Sigmoid colon (tissue), 4 donors: ENCODE measurements around a stretch of chr5.

GRCh38 chr5:37671973-37672646 is 167.7 kb downstream of the GDNF start:
- PRO-cap, result no peak
- RAMPAGE, long total RNA, 4 experiments, result no peak in any of the 4 experiments

- PRO-cap, result no peak
- RAMPAGE, long total RNA, 4 experiments, result no peak in any of the 4 experiments
These were observed 128.4 kb downstream of the EGFLAM start for GRCh38 chr5:38386718-38387116.

- PRO-cap, result no peak
- RAMPAGE, long total RNA, 4 experiments, result no peak in any of the 4 experiments
These were observed 38.7 kb upstream of the LIFR start for GRCh38 chr5:38594882-38595739.

GRCh38 chr5:38800383-38800848 is 45.4 kb upstream of the OSMR start:
- PRO-cap, result no peak
- RAMPAGE, long total RNA, 4 experiments, result no peak in any of the 4 experiments

DNA sequence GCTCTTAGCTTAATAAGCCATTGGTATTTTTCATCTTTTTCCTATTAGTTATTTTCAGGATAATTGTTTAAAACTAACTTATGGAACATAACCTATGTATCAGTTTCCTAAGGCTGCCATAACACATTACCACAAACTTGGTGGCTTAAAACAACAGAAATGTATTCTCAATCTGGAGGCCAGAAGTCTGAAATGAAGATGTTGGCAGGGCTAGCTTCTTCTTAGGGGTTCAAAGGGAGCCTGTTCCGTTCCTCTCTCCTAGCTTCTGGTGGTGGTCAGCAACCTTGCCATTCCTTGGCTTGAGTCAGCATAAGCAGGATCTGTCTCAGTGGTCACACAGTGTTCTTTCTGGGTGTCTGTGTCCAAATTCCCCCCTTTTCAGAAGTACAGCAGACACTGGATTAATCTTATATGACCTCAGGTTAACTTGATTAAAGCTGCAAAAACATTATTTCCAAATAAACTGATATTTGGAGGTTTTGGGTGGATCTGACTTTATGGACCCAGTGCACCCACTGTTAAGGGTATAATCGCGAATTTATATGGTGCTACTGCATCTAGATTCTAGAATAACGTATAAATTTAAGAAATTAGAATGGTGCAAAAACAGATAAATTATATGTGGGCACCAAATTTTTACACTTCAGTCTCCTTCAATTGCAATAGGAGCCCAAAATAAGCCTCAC is 2.1 kb upstream of the OSMR start:
- PRO-cap, result no peak
- RAMPAGE, long total RNA, 4 experiments, result no peak in any of the 4 experiments

DNA sequence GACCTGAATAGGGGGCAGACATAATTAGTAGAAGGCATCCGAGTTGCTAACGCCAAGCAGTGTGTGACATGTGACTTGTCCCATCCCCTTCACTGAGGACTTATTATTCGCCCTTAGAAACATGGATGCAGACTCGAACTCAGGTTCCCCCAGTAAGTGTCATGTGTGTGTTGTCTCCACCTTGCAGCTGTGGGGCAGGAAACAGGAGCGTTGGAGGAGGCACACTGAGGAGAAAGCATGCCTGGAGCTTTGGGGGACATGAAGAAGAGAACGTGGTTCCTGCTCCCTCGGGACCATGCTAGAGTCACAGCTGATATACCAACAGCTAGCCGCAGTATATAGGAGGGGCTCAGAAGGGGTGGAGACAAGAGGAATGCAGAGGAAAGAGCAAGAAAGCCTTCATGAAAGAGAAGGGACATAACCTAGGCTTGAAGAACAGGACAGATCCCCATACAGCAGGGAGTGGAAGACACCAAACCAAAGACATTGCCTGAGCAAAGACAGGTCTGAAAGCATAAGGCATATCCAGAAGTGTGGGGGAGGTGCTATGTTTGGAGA is 34.4 kb downstream of the OSMR start:
- PRO-cap, result no peak
- RAMPAGE, long total RNA, 4 experiments, result no peak in any of the 4 experiments

- PRO-cap, result no peak
- RAMPAGE, long total RNA, 4 experiments, result no peak in any of the 4 experiments
These were observed 45.6 kb downstream of the OSMR start for GRCh38 chr5:38891249-38892043.

DNA sequence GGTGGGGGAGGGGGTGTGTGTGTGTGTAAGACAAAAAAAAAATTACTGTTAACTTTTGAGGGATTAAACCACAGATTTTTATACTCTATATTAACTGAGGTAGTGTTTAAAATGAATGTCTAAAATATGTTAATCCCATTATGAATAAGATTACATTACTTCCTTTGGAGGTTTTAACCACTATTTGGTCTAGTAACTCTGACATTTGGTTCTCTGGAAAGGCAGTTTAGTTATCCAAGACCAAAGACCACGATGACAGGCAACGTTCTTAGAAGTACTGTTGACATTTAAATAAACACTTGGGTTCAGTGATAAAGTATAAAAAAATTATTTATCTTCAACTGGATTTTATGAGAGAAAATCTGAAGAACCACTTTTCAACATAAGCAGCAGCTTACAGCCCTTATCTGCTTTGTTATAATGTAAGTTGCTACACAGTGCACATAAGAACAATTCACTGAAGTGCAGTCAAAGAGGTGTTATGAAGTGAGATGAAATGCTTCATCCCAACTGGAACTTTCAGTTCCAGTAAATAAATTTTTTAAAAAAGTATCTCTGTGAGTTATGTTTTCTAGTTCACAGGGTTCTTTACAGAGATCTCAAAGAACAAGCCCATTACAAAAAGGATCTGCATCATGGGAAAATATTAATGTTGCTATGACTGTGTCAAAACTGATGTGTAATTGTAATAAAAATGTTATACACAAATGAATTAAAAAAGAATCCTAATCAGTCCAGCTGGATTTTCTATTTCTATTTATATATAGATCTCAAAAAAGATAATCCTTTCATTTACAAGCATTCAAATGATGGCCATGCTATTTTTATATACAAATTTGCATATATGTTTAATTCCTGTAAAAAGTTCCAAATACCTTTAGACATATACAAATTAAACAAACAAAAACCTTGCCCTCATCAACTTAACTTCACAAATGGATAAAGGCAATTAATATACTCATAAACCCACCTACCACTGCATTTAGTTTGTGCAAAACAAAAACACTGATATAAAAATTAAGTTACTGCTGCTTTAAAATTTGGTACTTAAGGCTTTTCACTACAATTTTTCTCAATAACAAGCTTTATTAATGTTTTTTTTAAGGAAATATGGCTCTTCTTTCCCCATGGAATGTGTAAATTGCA is 94.8 kb downstream of the OSMR start:
- PRO-cap, result no peak
- RAMPAGE, long total RNA, 4 experiments, result no peak in any of the 4 experiments

- PRO-cap, result no peak
- RAMPAGE, long total RNA, 4 experiments, result no peak in any of the 4 experiments
These were observed 112.9 kb downstream of the OSMR start for GRCh38 chr5:38958652-38959089.

GRCh38 chr5:39014417-39015166 is 59.6 kb downstream of the RICTOR start:
- PRO-cap, result no peak
- RAMPAGE, long total RNA, 4 experiments, result no peak in any of the 4 experiments

DNA sequence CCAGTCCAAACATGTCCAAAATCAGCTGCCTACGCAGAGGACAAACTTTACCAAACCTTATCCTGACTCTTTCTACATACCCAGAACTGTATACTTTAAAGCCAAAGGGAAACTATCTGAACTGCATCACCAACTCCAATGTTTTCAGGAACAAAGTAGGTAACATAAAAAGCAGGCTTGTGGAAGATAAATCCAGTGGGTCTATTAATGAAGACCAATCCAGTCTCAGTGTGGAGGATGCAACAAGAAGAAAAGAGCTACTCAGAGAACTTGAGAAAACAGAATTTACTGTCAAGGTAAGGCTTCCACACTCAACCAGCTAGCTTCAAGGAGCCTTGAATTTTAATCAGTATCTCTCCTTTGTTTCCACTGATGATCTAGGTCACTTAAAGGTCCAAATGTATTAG is 36.2 kb upstream of the FYB1 start:
- PRO-cap, result no peak
- RAMPAGE, long total RNA, 4 experiments, result no peak in any of the 4 experiments

- PRO-cap, result no peak
- RAMPAGE, long total RNA, 4 experiments, result no peak in any of the 4 experiments
These were observed 44.5 kb upstream of the FYB1 start for GRCh38 chr5:39263779-39264279.

- PRO-cap, result no peak
- RAMPAGE, long total RNA, 4 experiments, result no peak in any of the 4 experiments
These were observed 5.1 kb upstream of the C9 start for GRCh38 chr5:39369176-39370017.

DNA sequence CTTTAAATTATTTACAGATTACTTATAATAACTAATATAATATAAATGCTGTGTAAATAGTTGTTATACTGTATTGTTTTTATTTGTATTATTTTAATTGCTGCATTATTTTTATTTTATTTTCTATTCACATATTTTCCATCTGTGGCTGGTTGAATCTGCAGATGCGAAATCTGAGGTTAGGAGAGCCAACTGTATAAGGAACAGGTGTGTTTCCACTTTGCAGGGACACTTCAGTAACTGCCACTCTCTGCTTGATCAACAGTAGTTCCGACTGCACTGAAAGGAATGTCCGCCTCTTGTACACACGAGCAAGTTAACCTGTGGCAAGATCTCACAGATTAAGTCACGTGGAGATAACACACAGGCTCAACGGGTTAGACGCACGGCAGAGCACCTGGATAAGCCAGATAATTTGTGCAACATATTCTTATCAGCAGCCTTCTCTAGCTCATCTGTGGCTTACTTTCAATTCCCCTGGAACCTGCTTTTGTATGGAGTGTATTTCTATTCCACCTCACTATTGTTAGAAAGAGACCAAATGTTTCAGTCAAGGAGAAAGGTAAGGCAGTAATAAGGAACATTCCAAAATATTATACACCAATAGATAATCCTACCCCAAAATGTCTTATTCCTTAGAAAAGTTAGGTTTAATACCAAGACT is 6.3 kb upstream of the C9 start:
- PRO-cap, result no peak
- RAMPAGE, long total RNA, 4 experiments, result no peak in any of the 4 experiments

DNA sequence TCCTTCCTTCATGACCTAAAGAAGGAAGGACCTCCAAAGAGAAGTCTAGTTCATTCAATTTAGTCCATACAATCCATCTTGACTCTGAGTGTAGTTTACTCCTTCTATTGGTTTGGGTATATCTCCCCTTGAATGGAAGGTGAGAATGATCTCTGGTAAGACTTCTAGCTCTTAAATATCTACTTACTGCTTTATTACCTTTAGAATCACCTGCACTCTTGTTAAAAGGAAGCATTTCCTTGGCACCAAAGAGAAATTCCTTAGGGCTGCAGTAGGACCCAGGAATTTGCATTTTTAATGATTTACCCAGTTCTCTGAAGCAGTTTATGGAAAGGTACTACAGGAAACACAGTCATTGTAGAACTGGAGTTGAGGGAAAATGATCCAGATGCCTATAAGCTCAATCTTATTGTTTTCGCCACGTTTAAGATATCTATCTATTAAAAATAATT is 9.4 kb upstream of the C9 start:
- PRO-cap, result no peak
- RAMPAGE, long total RNA, 4 experiments, result no peak in any of the 4 experiments

- PRO-cap, result no peak
- RAMPAGE, long total RNA, 4 experiments, result no peak in any of the 4 experiments
These were observed 12.8 kb upstream of the DAB2 start for GRCh38 chr5:39437434-39438095.

- PRO-cap, result no peak
- RAMPAGE, long total RNA, 4 experiments, result no peak in any of the 4 experiments
These were observed 608.6 kb upstream of the DAB2 start for GRCh38 chr5:40033340-40033855.

GRCh38 chr5:40404981-40405530 is 274.7 kb upstream of the PTGER4 start:
- PRO-cap, result no peak
- RAMPAGE, long total RNA, 4 experiments, result no peak in any of the 4 experiments

DNA sequence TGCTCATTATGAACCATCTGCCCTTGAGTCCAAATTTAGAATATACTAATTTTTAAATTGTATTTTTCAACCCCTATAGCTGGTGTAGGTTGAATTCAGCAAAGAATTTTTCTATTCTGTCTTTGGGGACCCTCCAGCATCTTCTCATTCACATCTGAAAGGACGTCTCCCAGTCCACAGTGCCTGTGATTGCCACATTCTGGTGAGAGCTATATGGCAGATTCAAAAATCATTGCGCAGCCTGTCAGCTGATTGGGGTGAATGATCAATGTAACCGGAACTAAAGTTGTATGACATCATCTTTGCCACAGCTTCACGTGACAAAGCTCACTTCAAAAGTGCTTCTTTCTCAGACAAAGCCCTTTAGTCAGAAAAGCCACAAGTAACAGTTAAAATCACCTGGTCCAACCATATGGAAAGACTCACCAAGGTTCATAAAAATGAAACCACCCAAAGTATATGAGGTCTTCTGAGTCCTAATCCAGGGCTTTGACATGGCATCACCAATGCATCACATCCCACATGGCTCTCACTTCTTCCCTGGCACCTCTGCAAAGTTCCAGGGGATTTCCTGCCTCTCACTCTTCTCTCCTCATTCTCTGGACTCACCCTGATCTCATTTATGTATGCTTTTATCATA is 193.3 kb upstream of the PTGER4 start:
- PRO-cap, result no peak
- RAMPAGE, long total RNA, 4 experiments, result no peak in any of the 4 experiments

DNA sequence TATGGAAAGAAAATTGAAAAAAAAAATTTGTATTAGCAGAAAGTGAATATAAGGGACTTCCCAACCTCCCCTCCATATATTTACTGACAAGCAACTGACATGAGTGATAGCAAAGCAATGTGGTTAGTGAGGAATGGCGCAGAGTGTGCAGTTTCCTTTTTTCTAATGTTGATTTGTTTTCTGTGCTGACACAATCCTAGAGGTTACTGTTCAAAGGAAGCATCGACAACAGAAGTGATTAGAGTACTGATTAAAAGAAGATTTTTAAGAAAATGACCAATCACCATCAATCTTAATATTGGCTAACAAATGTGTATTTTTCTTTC is 1.7 kb upstream of the PTGER4 start:
- PRO-cap, result no peak
- RAMPAGE, long total RNA, 4 experiments, result no peak in any of the 4 experiments